Neuron (in vitro differentiated cells): ENCODE results near the gene PARD6B.

DNA sequence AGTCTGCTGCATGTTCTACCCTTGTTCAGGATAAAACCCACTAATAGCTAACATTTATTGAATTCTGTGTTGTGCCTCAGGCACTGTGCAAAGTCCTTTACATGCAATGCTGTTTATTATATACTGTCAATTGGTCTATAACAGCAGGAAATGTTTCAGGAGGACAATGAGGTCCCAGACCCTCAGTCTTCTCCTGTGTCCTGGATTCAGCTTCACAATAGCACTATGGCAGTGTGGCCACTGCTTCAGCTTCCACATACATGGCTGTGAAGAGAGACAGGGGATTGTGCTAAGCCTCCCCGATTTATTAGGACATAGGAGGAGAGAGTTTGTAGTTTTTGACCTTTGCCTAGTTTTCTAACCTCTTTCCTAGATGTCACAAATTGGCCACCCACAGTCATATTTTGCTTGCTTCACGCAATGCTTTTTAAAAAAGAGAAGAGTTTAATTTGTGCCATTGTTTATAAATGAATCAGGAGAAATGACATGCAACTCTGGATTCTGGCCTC is 11.2 kb downstream of the PTPN1 start:
- PRO-cap: no peak

DNA sequence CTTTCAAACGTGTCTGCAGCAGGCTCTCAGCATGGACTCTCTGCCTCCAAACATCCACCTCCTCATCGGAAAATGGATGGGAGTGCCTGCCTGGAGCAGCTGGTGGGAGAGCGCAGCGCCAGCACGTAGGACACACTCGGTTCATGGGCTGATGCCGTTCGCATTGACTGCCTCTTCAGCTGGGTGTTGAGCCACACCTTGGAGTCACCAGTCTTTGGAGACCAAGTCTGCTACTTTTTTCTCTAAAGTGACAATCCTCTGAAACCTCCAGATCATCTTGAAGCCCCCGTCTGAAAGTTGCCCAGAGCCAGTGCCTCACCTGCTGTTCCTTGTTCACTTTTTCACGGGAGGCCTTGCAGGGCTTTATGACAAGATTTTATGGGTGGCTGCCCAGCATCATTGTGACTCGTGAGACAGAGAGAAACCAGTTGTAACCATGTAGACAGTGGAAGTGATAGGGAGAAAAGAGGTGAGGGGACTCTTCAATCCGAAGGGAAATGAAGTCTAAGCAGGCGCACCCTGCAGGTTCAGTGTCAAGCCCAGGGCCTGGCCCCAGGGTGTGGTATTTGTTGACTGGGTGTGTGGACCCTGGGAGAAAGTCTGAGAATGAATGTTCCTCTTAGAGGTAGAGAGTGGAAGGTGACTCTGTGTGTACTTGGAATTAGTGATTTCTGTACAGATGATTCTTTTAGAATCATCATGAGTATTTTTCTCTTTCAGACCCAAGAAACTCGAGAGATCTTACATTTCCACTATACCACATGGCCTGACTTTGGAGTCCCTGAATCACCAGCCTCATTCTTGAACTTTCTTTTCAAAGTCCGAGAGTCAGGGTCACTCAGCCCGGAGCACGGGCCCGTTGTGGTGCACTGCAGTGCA is 67.8 kb downstream of the PTPN1 start:
- PRO-cap: no peak

DNA sequence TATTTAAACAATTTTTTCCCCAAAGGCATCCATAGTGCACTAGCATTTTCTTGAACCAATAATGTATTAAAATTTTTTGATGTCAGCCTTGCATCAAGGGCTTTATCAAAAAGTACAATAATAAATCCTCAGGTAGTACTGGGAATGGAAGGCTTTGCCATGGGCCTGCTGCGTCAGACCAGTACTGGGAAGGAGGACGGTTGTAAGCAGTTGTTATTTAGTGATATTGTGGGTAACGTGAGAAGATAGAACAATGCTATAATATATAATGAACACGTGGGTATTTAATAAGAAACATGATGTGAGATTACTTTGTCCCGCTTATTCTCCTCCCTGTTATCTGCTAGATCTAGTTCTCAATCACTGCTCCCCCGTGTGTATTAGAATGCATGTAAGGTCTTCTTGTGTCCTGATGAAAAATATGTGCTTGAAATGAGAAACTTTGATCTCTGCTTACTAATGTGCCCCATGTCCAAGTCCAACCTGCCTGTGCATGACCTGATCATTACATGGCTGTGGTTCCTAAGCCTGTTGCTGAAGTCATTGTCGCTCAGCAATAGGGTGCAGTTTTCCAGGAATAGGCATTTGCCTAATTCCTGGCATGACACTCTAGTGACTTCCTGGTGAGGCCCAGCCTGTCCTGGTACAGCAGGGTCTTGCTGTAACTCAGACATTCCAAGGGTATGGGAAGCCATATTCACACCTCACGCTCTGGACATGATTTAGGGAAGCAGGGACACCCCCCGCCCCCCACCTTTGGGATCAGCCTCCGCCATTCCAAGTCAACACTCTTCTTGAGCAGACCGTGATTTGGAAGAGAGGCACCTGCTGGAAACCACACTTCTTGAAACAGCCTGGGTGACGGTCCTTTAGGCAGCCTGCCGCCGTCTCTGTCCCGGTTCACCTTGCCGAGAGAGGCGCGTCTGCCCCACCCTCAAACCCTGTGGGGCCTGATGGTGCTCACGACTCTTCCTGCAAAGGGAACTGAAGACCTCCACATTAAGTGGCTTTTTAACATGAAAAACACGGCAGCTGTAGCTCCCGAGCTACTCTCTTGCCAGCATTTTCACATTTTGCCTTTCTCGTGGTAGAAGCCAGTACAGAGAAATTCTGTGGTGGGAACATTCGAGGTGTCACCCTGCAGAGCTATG is 73.3 kb downstream of the PTPN1 start:
- PRO-cap: no peak

DNA sequence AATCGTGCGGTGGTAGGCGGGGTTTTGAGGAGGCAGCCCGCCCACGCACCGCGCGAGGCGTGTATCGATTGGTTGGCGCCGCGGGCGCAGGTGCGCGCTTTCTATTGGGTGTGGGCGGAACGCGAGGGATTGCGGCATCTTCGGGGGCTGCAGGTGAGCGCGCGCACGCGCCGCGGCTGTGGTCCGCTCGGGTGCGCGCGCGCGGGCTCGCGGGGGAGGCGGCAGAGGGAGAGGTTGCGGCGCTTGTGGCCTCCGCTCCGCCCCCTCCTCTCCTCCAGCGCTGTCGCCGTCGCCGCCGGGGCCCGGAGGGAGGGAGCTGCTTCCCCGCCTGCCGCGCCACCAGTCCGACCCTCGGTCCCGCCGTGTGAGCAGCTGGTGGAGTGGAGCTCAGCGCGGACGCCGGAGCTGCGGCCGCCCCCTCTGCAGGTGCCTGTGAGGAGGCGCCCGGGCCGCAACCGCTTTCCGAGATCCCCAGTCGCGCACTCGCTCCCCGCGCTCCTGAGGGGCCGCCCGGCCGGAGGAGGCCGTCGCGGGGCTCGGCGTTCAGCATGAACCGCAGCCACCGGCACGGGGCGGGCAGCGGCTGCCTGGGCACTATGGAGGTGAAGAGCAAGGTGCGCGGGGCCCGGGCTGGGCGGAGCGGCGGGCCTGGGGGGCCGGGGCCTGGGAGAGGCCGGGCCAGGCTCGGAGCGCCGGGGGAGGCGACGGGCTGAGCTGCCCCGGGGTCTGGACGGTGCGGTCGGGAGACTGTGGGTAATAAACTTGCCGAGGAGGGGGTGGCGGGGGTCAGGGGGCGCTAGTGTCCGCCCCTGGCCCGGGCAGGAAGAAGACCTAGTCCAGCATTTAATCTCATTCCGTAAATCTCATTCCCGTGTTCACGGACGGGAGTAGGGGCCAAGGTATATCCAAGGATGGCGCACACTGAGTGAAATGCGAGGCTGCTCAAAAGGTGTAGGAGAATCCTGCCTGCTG is at the start of gene PARD6B:
Gene PARD6B (plus strand): TSS at position 342 of the 972 bp plus-strand sequence.
- PRO-cap: bidirectional peak, plus-strand start at position 342 of the sequence, minus-strand start outside the sequence

GRCh38 chr20:50743023-50743321 is 11.6 kb downstream of the PARD6B start:
- PRO-cap: no peak

- PRO-cap: bidirectional peak, plus-strand start at chr20:50790889, minus-strand start at chr20:50790786
These were observed 4.4 kb upstream of the BCAS4 start for GRCh38 chr20:50789915-50791428.

GRCh38 chr20:50821190-50821670 is 26.4 kb downstream of the BCAS4 start:
- PRO-cap: no peak

GRCh38 chr20:50885182-50885952 is 45.9 kb downstream of the ADNP start:
- PRO-cap: no peak

DNA sequence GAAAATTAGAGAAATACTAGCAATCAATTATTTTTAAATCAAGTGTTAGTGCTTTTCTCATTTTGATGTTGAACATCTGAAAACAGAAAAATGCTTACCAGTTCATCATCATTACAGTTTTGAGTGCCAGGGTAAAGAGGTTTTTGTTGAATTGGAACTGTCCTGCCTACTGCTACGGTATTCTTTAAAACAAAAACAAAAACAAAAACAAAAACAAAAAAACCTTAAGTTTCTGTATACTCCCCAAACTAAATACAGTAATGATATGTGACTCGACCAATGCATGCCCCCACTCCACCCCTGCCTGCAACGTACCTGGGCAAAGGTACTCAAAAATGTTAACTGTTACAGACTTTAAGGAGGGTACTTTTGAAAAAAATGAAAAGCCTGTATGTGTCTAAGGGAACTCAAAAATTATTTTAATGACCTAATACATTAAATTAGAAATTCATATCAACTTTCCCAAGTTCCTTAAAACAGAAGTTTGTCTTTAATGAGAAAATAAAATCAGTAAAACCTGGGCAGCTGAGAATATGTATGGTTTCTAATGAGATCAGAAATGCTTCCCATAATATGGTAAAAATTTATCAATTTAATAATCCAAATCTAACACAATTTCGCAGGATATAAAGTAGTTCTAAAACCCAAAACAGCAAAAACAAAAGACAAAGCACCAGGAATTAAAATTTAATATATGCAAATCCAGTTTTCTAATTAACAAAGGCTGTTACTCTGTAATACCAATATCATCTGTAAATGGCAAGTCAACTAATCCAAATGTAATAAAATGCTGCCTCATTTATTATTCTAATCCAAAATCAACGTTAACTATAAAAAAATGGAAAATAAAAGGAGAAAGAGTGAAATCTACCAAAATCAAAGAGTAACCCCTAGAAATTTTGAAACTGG is 26.3 kb downstream of the ADNP start:
- PRO-cap: no peak

GRCh38 chr20:50992808-50993297 is 30.1 kb downstream of the KCNG1 start:
- PRO-cap: no peak

DNA sequence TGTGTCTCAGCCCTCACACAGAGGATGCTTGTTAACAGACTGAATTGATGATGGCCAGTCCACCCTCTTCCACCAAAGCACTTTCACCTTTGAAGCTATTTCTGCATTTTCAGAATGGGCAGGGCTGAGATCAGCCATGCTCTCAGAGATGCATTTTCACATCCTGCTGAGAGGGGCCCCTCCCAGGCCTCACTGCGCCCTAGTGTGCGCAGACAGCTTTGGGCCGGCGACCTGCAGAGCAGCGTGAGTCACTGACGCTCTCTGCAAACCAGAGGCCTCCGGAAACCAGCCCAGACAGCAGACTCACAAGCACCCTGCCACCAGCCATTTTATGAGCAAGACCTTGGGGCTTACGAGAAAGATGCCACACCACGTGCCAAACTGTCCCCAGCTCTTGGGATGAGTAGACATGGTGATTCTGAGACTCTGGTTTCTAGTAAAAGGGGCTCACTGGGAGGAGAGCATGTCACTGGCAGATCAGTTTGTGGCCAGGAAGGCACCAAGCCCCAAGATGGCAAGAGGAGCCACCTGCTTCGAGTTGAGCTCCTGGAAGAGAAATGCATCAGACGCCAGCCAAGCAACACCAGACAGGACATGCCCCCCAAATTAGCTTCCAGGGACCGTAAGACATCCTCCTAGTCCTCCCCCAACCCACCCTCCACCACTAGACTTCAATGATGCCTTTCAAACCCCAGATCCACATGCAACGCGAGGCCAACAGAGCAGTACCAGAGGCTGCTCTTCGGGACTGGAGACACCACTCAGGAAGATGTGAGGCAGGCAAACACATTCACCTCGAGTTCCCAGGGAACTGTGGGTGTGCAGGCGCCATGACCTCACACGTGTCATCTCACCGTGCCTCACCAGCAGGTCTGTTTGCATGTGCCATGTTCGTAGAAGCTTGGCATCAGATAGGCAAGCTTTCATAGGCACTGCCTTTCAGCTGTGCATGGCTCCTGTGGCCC is 137.6 kb downstream of the NFATC2 start:
- PRO-cap: no peak

DNA sequence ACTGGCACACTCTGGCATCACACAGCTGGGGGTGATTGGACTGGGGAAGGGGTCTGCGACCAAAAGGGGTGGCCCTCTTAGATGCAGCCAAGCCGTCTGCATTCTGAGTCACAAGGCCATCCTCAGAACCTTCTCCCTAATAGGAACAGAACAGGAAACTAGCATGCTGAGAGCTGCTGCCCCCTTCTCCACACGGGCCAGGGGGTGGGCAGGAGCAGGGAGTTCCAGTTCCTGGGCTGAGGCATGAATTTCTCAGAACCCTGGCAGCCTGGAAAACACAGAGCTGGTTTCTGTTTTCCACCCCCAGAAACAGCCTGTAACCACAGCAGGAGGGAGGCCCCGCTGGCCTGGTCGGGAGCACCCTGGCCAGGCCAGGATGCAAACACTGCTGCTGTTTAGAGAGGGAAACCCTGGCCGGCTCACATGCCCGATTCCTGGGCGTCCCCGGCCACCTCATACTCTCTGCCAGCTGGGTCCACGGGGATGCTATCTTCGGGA is 130.2 kb downstream of the NFATC2 start:
- PRO-cap: no peak

DNA sequence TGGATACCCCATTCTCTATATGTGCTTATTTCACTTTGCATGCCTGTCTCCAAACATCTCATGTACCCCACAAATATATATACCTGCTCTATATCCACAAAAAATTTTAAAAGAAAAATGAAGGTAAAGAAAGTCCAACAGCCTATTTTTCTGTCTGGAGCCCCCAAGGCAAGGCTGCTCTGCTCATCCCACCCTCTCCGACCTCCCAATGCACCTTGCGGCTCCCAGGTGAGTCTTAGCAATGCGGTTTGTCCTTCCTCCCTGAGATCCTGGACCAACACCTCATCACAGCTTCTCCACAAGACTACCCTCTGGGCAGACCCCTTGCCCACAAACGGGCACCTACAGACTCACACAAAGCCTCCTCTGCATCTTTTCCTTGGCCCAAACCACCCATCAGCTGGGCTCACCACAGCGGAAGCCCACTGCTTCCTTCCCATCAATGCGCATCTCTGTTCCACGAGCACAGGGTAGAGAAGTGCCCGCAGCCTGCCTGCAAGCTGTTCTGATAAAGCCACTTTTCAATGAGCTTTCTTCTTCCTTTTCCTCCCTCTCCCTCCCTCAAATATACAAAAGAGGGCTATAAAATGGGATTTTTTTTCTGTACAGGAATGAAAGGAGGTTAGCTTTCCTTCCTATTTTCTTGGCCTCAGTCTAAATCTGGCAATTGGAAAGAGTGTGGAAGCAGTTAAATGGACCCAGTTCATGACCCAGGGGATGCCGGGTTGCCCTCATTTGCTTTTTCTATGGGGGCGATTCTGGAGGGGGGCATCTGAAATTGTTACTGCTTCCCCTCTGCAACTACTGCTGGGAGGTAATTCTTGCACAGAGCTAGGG is 111.2 kb downstream of the NFATC2 start:
- PRO-cap: no peak

DNA sequence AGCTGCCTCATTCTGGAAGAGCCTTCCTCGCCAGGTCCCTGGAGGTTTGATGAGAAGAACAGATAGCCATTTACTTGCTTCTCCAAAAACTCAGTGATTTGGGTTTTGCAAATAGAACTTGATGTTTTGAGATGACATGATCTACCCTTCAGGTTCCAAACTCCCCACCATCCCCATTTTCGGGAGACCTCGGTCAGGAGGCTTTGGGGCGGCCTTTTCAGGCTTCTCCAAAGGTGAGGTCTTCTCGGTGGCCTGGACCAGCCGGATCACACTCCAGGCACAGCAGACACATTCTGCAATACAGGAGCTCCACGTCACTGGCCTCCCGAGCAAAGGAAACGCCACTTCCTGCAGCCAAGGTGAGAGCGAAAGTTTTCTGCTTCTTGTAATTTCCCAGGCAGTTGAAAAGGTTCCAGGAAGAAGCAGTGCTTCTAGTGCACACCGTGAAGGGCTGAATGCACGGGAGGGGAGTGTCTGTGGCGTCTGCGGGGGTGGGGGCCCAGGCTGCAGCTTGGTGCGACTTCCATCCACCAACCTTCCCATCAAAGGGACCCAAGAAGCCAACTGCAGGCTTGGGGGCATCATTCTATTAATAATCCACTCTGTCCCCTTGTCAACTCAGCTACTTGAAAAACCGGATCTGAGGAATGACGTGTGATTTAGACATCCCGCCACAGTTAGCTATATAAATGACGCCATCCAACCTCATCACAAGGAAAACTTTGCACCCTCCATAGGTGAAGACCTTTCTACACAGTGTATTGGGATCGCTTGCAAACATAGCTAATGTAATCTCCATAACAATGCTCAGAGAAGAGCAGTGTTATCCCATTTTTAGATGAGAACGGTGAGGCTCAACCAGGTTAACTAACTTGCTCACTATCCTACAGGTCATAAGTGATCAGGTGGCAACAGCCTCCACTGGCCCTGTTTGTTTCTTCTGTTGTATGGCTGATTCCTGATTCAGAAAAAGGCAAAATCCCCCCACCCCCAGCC is 61.1 kb downstream of the NFATC2 start:
- PRO-cap: no peak

- PRO-cap: no peak
These were observed 49.2 kb downstream of the NFATC2 start for GRCh38 chr20:51493306-51493666.

DNA sequence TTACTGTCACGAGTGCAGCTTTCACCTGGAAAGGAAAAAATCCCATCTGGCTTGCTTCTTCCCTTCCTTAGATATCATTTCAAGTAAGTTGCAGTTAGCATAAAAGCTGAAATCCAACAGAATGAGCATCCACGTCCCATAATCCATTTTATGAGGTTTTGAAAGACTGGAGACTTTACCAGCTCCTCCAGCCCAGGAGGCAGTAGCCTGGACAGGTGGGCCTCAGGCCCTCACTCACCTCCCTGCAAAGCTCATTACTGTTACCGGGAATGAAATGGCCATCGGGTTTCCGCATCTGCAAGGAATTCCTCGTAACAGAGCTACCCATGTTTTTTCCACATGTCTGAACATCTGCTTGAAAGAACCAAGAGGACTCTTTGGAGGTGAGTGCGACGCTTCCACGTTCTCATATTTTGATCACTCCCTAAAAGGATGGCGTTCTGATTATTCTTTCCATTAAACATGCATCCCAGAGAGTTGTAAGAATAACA is 32.8 kb downstream of the NFATC2 start:
- PRO-cap: no peak

- PRO-cap: no peak
These were observed 29.8 kb downstream of the NFATC2 start for GRCh38 chr20:51512578-51513294.

DNA sequence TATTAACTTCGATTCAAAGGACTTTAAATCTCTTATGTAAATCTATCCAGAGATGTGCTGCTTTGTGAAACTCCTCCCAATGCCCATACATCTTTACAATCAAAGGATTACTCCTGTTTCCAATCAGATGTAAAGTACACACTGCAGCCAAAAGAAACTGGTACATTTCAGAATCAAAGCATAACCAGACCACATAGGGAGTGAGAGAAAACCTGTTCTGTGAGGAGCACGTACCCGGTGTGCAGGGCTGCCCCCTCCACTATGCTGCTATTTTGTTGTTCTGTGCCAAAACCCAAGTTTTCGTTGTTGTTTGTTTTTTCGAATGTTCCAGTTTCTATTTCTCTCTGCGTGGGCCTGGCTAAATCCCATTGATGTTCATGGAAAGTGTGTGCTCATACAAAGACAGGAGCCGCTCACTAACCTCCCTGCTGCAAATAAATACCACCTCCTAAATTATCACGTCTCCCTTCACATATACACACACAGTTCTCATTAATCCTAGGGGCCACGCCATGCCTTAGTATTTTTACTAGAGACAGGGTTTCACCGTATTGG is 53.0 kb downstream of the ATP9A start:
- PRO-cap: no peak

- PRO-cap: no peak
These were observed 36.0 kb downstream of the ATP9A start for GRCh38 chr20:51732025-51732766.

DNA sequence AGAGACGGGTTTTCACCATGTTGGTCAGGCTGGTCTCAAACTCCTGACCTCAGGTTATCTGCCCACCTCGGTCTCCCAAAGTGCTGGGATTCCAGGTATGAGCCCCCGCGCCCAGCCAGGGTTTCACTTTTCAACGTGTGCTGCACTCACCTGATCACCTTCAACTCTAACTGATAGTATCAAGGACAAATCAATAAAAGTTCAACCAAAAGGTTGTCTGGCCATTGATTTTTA is 37.4 kb downstream of the ZNF217 start:
- PRO-cap: no peak